HL-60 (cell line): ENCODE results near the gene LIPC.

GRCh38 chr15:56962839-56963677 lies 44.6 kb downstream of the TCF12 start:
- RRBS = no CpG with 5 or more reads among the region's 2 CpGs

- RRBS = no CpG with 5 or more reads among the region's 1 CpG
Measured at GRCh38 chr15:56996163-56996765, 77.8 kb downstream of the TCF12 start.

GRCh38 chr15:57035901-57036388 lies 117.5 kb downstream of the TCF12 start:
- RRBS = no CpG with 5 or more reads among the region's 6 CpGs

GRCh38 chr15:57156456-57156776 lies 219.9 kb upstream of the CGNL1 start:
- RRBS = no CpG with 5 or more reads among the region's 2 CpGs

DNA sequence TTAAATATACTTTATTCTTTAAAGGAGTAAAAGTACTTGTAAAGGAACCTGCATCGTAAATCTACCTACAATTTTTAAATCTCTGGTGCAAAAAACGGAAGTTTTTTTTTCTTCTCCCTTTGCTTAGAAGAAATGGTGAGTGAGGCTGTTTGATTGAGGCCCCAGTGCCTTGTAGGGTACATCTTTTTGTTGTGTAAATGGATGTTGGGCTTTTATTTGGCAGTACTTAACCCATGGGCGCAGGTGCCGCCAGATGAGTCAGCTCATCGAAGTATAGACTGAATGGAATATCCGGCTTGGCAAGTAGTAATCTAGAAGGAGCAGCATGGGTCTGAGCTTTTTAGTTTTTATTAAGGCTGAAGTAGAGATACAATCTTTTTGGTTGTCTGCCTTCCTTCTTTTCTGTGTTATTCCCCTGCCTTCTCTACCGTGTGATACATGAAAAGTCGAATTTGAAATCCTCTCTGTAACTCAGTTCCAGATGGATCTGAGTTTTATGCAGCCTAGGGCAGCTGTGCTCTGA lies 177.7 kb upstream of the CGNL1 start:
- RRBS = no CpG with 5 or more reads among the region's 8 CpGs

DNA sequence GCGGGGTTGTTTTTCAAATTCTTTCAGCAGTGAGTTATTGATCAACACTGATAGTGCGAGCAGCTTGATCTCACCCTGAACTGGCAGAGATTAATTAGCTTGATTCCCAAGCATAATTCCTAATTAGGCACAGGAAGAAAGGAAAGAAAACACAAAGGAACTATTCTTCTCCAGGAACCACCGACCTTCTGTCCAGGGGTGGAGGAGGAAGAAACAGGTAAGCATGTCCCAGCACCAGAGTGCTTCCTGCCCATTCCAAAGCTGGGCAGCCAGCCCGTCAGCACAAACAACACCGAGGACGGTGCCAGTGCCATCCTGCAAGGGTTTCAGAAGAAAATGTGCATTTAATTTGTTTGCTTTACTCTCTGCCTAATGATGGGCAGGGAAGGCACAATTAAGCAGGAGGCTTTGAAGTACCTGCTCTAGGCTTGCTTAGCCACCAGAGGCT lies 79.5 kb upstream of the CGNL1 start:
- RRBS = no CpG with 5 or more reads among the region's 6 CpGs

- RRBS = no CpG with 5 or more reads among the region's 4 CpGs
Measured at GRCh38 chr15:57380746-57381322, 4.5 kb downstream of the CGNL1 start.

DNA sequence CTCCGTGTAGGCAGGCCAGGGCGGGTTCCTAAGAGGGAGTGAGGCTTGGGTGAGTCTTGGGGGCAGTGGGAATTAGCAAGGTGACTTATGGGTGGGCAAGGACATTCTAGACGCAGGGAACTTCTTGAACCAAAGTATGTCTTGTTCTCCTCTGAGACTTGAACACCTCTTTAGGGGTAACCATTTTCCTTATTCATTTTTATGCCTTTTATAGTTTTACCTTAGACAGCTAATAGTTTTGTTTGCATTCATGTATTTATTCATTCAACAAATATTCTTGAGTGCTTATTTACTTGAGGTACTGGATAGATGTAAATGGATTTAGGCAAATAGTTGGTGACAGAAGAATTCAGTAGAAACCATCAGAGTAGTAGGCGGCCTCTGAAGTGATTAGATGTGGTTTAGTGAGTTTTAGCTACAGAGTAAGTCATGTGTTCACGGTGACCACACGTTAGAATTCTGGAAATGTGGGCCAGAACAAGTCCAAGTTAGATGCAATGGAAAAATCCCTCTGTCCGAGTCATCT lies 100.0 kb downstream of the CGNL1 start:
- RRBS = no CpG with 5 or more reads among the region's 7 CpGs

- RRBS = no CpG with 5 or more reads among the region's 7 CpGs
Measured at GRCh38 chr15:57607568-57608242, 16.0 kb downstream of the MYZAP start.

DNA sequence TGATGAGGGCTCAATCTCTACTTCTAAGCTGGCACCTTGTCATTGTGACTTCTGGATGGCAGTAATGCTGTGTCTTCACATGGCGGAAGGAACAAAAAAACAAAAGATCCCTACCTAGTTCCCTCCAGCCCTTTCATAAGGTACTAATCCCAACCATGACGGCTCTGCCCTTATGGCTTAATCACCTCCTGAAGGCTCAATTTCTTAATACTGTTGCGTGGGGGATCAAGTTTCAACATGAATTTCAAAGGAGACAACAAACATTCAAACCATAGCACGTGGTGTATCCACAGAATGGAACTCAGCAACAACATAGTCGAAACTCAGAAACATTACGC lies 120.7 kb downstream of the AQP9 start:
- RRBS = no CpG with 5 or more reads among the region's 6 CpGs

DNA sequence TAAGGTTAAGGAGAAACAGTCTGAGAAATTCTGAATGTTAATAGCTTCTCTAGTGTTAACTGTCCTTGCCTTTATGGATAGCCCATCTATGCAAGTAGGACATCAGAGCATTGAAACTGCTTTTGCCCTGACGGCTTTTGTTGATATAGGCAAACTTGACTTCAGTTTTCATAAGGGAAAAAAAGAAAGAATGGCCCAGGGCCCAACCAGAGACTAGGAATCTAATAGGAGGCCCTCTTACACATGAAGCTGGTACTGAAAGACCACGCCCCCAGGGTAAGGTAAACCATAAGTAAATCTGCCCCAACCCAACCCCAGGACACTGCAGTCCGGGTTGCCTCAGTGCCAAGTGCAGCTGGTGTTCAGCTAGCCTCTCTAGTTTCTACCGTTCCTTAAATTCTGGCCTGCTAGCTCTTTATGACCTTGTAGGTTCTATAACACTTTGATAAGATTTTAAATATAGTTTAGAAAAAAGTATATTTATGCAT lies 136.7 kb downstream of the AQP9 start:
- RRBS = no CpG with 5 or more reads among the region's 4 CpGs

GRCh38 chr15:58310274-58311090 lies 121.3 kb upstream of the LIPC start:
- RRBS = no CpG with 5 or more reads among the region's 19 CpGs

DNA sequence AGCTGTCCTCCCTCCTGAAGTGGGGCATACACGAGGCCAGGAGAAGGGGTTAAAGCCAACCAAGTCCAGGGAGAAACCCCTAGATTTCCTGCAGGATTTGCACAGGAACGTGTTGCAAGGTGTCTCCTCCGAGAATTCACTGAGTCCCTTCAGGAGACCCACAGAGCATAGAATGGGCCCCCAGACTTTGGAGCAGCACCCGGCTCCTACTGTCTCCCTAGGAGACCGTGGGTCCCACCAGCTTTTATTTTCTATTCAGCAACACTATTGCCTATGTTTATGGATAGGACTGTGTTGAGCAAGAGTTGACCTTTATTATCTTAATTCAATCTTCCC lies 100.6 kb upstream of the LIPC start:
- RRBS = no CpG with 5 or more reads among the region's 5 CpGs

GRCh38 chr15:58431459-58432059 lies at the start of gene LIPC:
Gene LIPC (plus strand): TSS chr15:58431991.
- RRBS = no CpG with 5 or more reads among the region's 8 CpGs

- RRBS = no CpG with 5 or more reads among the region's 9 CpGs
Measured at GRCh38 chr15:58444938-58445282, 13.1 kb downstream of the LIPC start.

- RRBS = no CpG with 5 or more reads among the region's 12 CpGs
Measured at GRCh38 chr15:59189317-59190019, 17.2 kb upstream of the LDHAL6B start.

- RRBS = no CpG with 5 or more reads among the region's 8 CpGs
Measured at GRCh38 chr15:59191733-59192239, 14.9 kb upstream of the LDHAL6B start.

- RRBS = no CpG with 5 or more reads among the region's 10 CpGs
Measured at GRCh38 chr15:59298104-59298968, 74.3 kb downstream of the MYO1E start.

DNA sequence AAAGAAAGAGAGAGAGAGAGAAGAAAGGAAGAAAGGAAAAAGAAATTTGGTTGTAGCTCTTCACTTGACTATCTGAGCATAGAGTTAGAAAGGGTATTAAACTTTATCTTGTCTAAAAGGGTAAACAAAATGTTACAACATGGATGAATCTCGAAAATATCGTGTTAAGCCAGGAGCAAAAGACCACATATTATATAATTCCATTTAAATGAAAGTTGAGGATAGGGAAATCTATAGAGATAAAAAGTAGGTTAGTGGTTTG lies 1.4 kb upstream of the MYO1E start:
- RRBS = no CpG with 5 or more reads among the region's 2 CpGs